Epithelial cell of proximal tubule (primary cell): ENCODE measurements around a stretch of chr2.

DNA sequence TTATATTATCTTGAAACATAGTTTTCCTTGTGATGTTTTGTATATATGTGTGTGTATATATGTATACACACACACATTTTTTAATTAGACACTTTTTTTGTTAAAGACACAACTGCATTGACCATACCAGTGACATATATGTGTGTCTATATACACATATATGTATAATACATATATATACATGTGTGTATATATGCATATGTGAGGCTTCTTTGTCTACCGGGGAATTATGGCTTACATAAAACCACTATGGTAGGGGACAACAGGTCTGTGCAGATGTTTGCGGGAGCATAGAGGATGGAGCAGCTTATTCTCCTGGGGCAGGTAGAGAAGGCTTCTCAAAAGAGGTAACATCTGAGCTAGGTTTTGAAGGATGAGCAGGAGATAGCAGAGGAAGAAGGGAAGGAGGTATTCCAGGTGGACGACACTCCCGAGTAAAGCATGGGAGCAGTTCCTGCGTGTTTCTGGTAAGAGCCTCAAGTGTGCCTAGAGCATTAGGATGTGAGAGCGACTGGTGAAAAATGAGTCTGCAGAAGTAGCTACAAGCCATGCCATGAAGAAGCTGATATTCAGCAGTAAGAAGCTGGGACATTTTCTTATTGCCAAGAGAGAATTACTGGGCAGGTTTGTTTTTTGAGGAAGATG lies 37.9 kb downstream of the CRIM1 start:
- RAMPAGE, long total RNA, result no peak
- RRBS, result no CpG with 5 or more reads among the region's 6 CpGs

DNA sequence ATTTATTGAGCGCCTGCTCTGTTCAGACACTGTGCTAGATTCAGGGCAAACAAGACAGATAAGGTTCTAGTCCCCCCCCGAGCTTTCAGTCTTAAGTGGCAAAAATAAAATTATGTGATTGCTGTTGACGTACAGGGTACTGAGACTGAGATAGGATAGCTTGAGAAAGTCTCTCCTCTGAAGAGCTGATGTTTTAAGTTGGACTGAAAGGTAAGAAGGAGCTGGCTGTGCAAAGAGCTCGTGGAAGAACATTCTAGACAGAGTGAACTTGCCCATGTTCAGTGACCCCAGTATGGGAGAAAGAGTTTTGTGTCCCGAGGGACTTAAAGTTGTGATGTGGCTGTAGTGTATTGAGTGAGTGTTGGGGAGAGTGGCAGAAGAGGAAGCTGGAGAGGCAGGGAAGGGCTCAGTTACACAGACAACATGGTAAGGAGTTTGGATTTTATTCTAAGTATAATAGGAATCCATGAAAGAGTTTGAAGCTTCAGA lies 58.9 kb downstream of the CRIM1 start:
- RAMPAGE, long total RNA, result no peak
- RRBS, result no CpG with 5 or more reads among the region's 5 CpGs

DNA sequence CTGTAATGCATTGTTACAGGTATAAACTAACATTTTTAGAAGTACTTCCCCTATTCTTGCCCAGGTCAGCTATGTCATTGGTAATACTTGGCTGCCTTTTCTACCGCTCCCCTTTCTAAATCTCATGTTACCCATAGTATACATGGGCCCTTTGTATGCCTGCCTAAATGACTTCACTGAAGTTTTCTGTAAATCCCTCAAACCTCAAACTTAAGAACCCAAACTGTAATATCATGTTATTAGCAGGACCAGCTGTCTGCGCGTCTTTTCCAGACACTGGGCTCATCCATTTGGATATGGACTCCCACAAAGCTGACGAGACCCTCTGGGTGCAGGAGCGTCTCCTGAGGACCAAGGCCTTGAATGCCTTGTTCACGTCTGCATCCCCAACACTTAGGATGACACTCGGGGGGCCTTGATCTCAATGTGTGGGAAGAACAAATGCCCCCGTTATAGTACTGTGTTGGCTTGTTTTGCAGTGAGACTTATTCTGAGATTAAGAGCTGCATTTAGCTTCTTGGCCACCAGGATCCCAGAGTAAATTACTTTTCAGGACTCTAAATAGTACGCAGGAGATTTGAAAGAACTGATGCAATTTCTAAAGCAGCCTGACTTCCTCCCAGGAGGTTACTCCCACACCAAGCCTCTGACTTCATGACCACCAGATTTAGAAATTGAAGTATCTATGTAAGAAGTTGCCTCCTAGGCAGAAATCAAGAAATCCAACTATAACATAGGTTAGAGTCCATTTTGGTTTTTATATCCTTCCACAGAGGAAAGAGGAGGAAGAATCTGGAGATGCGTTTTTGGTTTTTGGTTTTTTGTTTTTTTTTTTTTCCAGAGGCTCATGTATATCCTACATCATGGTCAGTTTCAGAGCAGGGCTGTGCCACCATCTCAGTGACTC lies 67.1 kb downstream of the FEZ2 start:
- RAMPAGE, long total RNA, result no peak
- RRBS, result no CpG with 5 or more reads among the region's 10 CpGs

DNA sequence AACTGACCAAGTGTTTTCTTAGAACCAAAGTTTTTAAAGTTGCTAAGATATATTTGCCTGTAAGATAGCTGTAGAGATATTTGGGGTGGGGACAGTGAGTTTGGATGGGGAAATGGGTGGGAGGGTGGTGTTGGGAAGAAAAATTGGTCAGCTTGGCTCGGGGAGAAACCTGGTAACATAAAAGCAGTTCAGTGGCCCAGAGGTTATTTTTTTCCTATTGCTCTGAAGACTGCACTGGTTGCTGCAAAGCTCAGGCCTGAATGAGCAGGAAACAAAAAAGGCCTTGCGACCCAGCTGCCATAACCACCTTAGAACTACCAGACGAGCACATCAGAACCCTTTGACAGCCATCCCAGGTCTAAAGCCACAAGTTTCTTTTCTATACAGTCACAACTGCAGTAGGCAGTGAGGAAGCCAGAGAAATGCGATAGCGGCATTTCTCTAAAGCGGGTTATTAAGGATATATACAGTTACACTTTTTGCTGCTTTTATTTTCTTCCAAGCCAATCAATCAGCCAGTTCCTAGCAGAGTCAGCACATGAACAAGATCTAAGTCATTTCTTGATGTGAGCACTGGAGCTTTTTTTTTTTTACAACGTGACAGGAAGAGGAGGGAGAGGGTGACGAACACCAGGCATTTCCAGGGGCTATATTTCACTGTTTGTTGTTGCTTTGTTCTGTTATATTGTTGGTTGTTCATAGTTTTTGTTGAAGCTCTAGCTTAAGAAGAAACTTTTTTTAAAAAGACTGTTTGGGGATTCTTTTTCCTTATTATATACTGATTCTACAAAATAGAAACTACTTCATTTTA lies 48.9 kb downstream of the FEZ2 start:
- RAMPAGE, long total RNA, result no peak
- RRBS, result no CpG with 5 or more reads among the region's 8 CpGs

DNA sequence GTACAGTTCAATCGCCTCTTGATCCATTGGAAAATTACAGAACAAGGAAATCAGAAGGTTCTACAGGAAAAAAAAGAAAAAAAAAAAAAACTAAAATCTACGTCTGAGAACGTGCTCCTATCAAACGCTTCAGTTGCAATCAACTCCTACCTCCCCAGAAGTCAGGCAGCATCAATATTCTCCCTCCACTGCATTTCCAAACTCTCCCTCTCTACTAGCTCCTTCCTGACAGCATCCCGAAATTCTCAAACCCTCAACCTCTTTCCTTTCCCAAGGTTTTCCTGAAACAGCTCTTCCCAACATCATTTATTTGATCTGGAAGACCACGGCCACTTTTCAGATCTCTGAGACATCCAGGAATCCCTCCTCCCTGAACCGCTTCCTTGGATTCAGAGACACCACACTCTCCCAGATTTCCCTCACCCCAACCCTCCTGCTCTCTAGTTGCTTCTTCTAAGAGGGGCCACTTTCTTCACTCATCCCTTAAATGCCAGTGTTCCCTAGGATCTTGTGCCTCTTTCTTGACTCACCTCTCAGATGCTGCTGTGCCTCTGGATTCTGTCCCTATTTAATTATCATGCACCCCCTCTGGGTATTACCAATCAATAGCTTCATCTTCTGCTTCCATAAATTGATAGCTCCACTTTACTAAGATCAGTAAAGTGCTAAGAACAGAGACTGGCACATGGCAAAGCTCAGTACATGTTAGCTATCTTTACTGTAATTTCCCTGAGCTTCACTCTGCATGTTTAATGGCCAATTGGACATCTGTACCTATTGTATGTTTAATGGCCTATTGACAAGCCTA lies 34.3 kb downstream of the FEZ2 start:
- RAMPAGE, long total RNA, result no peak
- RRBS, result no CpG with 5 or more reads among the region's 7 CpGs

DNA sequence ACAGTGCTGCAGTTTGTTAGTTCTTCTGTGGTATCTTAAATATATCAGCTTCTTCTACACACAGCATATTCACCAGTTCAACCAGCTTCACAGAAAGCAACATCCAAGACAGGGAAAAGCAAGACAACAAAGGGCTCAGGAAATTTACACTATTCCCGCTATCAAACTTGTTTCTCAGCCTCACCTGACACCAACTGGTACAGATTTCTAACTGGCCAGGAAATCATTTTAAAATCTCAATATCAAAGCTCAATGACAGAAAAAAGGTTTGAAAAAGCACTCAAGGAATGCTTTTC lies 28.4 kb downstream of the FEZ2 start:
- RAMPAGE, long total RNA, result no peak
- RRBS, result no CpG with 5 or more reads among the region's 1 CpG

DNA sequence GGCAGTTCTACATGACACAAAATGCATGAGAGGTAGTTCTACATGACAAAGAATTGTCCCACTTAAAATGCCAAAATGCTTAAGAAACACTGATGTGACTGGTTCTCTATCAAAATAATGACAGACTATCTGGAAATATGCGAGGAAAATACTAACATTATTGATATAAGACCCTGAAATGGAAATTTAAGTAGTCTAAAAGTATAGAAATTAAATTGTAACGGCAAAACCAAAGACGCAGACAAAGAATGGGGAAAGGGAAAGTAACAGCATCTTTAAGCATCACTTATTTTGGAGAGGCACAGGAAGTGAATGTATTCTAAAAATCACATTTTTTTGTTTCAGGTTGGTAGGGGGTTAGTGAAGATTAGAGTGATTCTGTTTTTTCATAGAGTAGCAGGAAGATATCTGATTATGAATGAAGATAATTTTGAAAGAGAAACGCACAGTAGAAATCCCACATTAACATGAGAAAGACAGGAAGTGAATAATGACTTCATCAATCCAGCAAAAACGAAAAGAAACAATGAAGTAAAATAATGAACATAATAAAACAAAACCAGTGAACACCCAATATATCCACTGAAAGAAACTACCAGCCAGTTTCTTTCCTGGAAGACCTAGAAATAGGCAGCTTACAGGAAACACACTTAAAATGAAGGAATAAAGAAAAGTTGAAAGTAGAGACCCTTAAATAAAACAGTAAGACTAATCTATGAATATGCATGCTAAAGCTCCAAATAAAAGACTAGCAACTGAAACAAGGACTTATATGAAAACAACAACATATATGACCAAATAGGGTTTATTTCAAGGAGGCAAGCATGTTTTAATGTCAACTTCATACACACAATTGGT lies 131.2 kb downstream of the STRN start:
- RAMPAGE, long total RNA, result no peak
- RRBS, result no CpG with 5 or more reads among the region's 5 CpGs

GRCh38 chr2:36859004-36859203 lies 107.4 kb downstream of the STRN start:
- RAMPAGE, long total RNA, result no peak

- RAMPAGE, long total RNA, result no peak
- RRBS, result no CpG with 5 or more reads among the region's 3 CpGs
These were observed 96.9 kb downstream of the STRN start for GRCh38 chr2:36869327-36870015.

- RAMPAGE, long total RNA, result no peak
- RRBS, result no CpG with 5 or more reads among the region's 7 CpGs
These were observed 1.8 kb downstream of the STRN start for GRCh38 chr2:36964296-36965150.

GRCh38 chr2:37154823-37155777 lies 1.7 kb downstream of the EIF2AK2 start:
- RAMPAGE, long total RNA, result no peak
- RRBS, result no CpG with 5 or more reads among the region's 5 CpGs

- RAMPAGE, long total RNA, result no peak
- RRBS, result no CpG with 5 or more reads among the region's 4 CpGs
These were observed 9.7 kb downstream of the CEBPZOS start for GRCh38 chr2:37206011-37206319.

GRCh38 chr2:37225894-37226687 lies 5.3 kb downstream of the CEBPZ start:
- RAMPAGE, long total RNA, result no peak
- RRBS, result no CpG with 5 or more reads among the region's 11 CpGs

- RAMPAGE, long total RNA, result no peak
- RRBS, result no CpG with 5 or more reads among the region's 10 CpGs
These were observed 85.3 kb downstream of the CDC42EP3 start for GRCh38 chr2:37585866-37586770.

GRCh38 chr2:37599508-37600004 lies 71.9 kb downstream of the CDC42EP3 start:
- RAMPAGE, long total RNA, result no peak
- RRBS, result no CpG with 5 or more reads among the region's 10 CpGs

DNA sequence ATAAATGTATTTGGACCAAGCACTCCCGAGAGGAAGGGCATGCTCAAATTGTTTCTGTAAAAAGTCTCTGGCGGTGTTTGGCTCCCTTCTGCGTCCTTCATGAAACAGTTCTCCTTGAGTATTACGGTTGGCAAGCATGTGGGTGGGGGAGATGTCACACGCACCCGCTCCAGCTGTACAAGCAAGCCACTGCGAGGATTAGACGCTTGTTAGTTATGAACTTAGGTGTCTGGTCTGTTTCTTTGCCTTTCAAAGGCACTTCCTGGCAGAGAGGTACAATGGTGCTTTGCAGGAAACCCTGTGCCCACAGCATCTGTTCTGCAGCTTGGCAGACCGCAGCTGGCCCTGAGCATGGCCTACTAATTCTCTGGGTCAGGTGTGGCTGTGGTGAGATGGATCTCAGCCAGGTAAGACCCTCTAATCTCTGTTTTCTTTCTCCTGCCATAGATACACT lies 45.3 kb downstream of the CDC42EP3 start:
- RAMPAGE, long total RNA, result no peak
- RRBS, result no CpG with 5 or more reads among the region's 9 CpGs

GRCh38 chr2:37635424-37636203 lies 35.8 kb downstream of the CDC42EP3 start:
- RAMPAGE, long total RNA, result no peak
- RRBS, result no CpG with 5 or more reads among the region's 8 CpGs

DNA sequence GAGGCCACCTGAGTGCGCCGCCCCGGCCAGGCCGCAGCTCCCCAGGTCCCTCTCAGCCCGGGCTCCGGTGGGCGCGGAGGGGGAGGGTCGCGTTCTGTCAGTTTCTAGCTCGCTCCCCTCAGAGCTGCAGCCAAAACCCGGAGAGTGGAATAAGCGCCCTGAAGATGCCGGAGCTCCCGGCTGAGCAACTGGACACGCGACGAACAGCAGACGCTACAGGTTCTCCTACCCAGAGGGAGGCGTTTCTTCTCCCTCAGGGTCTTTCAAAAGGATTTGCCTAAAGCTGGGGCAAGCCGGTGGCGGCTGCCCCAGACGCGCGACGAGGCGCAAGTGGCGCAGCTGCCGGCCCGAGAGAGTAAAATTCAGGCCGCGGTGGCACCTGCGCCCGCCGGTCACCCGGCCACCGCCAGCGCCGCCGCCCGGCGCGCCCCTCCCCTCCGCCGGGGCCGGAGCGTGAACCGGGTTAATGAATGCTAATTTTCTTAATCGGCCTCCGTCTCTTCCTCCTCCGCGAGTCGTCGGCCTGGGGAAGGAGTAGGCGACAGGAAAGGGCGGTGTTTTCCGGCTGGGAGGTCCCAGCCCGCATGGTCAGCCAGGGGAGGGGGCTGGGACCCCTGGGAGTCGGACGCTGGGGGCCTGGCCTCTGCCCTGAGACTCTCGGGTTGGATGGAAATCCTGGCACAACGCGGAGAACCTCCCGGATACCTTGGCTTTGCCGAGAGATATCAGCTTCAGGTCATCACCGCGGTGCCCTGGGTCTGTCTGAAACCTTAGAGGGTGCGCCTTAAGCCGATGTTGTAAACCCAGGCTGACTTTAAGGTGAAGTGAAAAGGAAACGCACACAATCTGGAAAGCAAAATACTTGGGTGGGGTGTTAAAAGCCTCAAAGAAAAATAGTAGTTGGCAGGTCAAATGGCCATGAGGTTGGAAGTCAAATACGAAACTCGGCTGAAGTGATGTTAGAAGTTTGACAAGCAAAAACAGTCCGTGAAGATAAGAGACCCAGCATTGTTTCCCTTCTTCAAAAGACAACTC lies 999 bp upstream of the CDC42EP3 start:
- RAMPAGE, long total RNA, result no peak
- RRBS, result 1% methylated on average over 32 of the region's 73 CpGs

GRCh38 chr2:37775736-37776163 lies 104.3 kb upstream of the CDC42EP3 start:
- RAMPAGE, long total RNA, result no peak
- RRBS, result no CpG with 5 or more reads among the region's 5 CpGs

- RAMPAGE, long total RNA, result no peak
- RRBS, result no CpG with 5 or more reads among the region's 1 CpG
These were observed 123.3 kb upstream of the CDC42EP3 start for GRCh38 chr2:37794631-37795295.